ENCODE measurements around a stretch of chr2.

GRCh38 chr2:100135929-100136511 lies 6.4 kb downstream of the AFF3 start:
- RRBS: no CpG with 5 or more reads among the region's 12 CpGs

DNA sequence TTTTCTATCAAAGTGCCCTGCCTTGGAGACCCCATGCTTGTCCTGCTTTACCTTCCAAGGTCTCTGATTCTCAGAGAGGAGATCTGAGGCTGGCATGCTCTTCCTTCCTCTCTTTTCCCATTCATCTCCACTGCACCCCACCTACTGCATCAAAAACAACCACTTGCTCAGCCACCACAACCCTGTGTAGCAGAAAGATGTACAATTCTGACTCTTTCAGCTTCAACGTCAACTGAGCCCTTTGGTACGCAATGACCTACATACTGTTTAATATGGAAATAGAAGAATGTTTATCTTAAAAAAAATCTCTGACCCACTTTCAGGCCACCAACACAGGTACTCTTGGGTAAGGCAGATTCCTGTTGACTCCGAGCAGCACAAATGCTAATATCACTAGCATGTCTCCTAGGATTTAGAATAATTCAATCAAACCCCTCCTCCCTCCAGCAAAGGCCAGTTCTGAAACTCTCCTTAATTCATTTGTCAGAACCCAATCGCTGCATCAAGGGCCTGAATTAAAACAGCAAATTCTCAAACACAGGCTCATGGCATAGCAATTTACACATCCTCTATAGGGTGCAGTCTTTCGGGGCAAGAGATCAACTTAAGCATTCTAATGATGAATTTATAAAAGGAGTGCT lies 76.2 kb upstream of the AFF3 start:
- RRBS: no CpG with 5 or more reads among the region's 5 CpGs

GRCh38 chr2:100588057-100588686 lies 25.4 kb downstream of the PDCL3 start:
- RRBS: no CpG with 5 or more reads among the region's 6 CpGs

DNA sequence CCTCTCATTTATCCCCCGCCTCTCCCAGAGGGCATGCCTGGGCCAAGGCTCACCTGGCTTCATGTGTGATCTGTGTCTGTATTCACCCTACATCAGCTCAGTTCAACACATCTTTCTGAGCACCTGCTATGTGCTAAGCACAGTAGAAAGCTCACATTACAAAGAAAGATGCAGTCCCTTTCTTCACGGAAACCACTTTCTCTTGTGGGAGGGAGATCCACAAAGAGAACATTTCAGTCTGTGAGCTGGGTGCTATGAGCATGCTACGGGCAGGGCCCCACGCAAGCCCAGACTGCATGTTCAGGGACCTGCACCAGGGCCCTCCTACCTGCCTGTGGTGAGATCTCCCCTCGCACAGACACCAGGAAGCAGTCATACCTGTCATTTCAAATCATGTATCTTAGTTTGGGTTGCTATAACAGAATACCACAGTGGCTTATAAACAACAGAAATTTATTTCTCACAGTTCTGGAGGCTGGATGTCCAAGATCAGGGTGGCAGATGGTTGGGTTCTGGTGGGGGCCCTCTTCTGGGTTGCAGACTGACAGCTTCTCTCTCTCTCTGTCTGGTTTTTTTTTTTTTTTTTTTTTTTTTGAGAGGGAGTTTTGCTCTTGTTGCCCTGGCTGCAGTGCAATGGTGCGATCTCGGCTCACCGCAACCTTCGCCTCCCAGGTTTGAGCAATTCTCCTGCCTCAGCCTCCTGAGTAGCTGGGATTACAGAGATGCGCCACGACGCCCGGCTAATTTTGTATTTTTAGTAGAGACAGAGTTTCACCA lies 90.9 kb downstream of the PDCL3 start:
- RRBS: no CpG with 5 or more reads among the region's 13 CpGs

DNA sequence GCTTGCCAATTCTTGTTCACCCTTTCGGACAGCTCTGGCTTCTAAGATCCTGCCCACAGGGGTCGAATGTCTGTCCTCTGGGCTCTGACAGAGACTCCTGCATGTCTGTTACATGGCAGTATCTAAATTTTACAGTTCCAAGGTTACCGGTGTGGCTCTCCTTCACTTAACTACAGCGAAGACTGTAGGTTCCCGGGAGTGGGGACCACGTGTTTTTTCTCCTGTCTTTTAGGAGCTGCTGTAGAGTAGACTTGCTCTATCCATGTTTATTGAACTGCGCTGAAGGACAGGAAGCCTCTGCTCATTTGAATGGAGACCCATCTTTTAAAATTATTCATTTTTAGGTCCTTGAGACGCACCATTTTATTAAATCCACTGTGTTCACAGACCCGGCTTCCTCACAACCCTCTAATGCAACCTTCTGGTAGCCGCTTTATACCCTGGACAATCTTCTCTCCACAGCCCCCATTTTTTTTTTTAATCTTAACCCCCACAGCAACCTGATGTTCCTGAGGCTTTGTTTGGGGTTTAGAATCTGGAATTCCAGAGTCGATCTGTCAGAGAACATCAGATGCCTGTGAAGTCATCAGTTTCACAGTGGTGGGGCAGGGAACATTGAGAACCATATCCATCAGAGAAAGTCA lies 20.3 kb downstream of the NPAS2 start:
- RRBS: 82% methylated on average over 2 of the region's 11 CpGs

- RRBS: no CpG with 5 or more reads among the region's 7 CpGs
These were observed 31.5 kb downstream of the NPAS2 start for GRCh38 chr2:100851292-100851948.

- RRBS: no CpG with 5 or more reads among the region's 18 CpGs
These were observed 23.5 kb upstream of the RPL31 start for GRCh38 chr2:100978448-100979157.

DNA sequence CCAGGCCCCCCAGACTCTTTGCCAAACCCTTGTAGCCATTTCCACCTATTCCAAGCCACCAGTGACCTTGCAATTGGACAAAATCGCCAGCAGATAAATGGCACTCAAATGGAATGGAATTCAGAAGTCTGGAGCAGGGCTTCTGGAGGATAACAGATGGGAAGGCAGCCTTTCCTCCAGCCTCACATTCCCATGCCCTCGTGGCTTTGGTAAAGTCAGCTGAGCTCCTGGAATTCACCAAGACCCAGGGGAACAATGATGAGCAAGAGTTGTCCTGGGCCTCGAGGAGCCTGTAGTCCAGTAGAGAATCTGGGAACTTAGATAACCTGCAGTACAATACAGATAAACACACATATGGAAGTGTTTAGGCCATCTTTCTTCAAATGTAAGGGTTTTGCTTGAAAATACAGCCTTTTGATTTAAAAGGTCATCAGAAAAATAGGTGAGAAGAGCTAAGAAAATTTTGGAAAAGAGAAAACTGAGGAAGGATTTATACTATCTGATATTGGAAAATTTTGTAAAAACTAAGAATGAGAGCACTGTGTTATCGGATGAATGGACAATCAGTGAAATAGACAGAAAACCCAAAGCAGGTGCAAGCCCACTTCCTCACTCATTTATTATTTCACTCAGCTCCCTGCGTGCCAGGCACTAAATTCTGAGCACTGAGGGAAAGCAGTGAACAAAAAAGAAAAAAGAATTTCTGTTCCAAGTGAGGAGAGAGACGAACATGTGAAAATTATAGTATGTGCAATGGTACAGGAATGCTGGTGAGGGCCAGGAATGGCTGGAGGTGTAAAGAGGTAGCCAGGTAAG lies 12.9 kb upstream of the RPL31 start:
- RRBS: no CpG with 5 or more reads among the region's 6 CpGs

DNA sequence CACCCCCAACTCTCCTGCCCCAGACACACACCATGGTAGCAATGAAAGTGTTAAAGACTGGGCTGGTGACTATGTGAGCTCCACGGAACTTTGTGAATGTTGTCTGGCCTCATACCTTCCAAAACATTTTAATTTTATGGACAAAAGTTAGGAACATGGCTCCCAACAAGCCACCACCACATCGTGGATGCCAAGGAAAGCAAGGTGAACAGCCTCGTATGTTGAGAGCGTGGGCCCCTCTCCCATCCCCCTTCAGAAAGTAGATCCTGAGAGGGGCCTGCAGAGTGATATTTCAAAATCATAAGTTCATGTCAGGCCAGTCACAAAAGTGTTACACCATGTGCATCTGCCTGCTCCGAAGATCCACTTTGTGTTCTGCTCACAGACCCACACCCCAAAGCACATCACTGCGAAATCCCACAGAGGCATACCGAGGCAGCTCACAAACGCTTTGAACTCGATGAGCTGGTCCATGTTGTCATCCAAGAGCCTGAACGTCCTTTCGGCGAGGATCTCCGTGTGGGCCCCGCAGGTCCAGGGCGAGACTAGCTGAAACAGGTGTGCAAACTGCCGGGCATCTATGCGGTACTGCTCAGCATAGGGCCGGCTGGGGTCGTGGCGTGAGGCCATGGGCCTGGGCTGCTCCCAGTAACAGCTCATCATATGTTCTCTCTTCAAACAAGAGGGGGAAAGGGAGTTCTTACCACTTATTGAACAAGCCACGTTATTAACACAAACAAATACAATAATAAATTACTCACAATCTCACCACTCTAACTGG lies 20.0 kb downstream of the RPL31 start:
- RRBS: no CpG with 5 or more reads among the region's 21 CpGs

- RRBS: no CpG with 5 or more reads among the region's 14 CpGs
These were observed 30.7 kb downstream of the TBC1D8 start for GRCh38 chr2:101120154-101121171.

DNA sequence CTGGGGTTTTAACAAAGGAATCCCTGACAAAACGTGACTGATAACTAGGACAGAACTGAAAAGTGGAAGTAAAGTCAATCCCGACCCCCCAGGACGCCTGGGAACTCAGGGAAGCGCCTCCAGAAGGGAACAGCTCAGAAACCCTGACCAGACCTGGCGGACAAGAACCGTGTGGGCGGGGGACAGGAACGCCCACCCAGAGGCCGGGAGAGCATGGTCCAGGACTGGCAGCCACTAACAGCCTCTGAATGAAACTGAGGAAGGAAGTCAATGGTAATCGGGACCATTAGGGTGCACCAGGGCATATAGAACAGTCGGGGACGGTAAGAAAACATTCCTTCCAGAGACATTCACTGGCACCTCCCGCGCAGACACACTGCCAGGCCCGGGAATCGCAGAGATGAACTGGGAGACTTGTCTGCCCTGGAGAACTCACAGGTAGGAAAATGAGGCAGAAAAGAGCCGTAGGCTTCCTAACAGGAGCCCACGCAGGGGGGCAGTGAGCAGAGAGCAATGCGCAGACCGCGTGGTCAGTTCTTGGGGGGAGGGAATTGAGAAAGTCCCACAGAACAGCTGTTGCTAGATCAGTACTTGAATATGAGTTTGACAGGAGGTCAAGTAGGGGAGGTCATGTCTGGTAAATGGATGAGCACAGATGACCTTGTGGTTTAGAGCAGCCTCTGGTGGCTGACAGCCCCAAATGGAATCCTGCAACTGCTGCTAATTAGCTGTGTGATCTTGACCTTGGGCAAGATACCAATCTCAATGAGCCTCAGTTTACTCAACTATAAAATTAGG lies 1.3 kb upstream of the TBC1D8 start:
- RRBS: no CpG with 5 or more reads among the region's 21 CpGs

DNA sequence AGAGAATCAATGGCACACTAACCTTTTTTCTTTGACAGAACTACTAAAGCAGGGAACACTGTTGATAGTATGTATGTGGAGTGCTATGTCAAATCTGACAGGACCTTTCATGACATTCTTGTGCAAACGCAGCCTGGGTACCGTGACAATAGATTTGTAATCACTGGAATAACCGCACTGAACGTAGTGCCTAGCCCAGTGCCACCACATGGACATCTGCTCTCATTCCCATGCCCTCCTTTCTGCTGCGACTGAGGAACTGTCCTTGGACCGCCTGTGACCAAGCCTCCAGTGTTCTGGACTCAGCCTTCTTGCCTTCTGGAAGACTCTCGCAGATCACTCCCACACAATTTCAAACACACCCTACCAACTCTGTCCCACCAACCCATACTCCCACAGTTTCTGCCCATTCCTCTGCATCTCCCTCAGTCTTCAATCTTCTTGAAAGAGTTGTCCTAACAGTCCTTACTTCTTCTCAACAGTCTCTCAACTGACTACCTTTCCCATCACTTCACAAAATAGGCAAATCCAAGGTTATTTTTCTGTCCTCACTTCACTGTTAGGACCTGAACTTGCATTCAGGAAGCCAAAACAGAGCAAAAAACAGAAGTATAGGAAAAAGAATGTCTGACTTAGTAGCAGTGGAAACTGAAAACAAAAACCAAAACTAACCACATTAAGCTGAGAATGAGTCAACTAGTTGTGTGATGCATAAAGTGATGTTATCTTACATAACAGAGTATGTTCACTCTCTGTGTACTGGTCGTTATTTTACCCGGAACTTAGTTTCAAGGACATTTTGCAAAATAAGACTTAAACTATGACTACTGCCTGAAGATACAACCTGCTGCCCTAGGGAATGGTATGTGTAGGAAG lies 2.0 kb downstream of the RNF149 start:
- RRBS: no CpG with 5 or more reads among the region's 9 CpGs

DNA sequence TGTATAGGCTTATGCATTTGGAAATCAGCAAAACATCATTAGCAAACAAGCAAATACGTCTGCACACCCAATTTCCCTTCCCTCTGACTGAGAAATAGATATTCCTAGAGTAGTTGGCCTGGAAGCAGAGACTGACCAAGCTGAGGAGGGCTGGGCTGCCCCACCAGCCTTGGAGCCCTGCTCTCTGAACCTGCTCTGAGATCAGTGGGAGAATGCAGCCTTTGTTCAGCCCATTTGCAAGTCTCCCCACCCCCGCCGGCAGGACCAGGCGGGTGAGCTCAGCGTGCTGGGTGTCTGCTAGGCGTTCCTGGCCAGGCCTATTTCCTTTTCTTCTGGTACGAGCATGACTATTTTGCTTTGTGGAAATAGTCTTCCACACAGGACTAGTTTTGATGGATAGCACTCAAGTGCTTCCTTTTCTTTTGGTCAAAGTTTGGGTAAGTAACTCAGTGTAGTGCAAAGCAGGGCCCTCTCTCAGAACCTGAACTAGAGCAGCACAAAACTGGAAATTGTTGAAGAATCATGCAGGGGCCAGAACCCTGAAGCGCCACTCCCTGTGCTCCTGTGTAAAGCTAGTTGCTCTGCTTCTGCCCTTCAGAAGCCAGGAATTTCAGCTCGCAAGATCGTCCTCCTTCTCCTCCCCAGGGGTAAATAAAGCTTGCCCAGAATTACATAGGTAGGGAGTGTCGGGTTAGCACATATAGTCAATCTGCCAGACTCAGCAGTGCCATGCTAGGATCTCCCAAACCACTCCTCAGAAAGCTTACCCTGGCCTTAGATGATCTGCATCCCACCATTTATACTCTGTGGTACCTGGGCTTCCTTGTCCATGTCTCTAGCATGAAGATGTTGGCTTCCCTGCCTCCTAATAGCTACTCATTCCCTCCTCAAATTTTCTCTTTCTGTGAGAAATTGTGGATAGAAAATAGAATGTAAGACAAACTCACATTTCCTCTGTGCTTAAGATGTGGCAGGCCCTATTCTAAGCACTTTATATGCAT lies 22.1 kb upstream of the RNF149 start:
- RRBS: no CpG with 5 or more reads among the region's 11 CpGs

DNA sequence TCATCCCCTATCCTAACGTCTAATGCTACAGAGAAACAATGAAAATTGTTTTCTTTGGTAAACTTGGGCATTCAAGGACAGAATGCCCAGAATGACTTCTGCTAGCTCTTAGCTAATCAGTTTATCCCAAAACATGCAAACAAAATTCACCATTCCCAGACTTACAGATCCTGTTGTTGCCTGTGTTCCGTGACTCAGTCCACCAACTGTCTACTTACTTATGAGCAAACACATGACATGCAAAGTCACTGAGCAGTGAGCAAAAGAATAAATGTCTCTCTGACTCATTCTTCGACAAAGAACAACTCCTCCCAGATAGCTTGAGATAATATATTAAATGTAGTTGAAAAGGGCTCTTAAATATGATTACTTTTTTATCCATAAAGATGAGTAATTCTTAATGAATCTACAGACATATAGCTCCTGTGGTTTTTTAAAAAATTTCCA lies 9.0 kb upstream of the CREG2 start:
- RRBS: no CpG with 5 or more reads among the region's 3 CpGs

DNA sequence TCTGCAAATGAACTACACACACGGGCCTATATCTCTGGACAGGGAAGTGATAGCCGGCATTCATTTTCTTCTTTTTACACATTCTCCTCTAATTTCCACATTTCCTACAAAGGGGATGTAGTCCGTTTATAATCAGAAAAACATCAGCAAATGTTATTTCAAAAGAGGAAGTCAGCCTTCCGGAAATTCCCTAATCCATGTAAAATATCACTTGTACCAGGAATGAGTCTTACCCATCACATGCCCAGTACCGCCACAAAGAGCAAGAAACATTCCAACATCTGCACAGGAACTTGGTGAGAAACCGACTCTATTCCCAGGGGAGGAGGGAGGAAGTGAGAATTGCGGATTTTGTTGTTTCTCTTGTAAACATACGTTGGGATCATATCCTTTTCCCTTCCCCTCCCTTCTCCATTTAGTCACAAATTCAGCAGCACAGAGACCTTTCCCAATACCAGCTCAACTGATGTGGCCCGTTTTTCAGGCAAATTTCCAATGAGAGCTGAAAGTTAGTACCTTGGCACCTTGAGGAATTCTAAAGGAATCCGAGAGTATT lies 10.7 kb downstream of the RFX8 start:
- RRBS: 73% methylated on average over 3 of the region's 10 CpGs

- RRBS: 6% methylated on average over 30 of the region's 51 CpGs
These were observed 1.1 kb downstream of the RFX8 start for GRCh38 chr2:101473765-101474323.

DNA sequence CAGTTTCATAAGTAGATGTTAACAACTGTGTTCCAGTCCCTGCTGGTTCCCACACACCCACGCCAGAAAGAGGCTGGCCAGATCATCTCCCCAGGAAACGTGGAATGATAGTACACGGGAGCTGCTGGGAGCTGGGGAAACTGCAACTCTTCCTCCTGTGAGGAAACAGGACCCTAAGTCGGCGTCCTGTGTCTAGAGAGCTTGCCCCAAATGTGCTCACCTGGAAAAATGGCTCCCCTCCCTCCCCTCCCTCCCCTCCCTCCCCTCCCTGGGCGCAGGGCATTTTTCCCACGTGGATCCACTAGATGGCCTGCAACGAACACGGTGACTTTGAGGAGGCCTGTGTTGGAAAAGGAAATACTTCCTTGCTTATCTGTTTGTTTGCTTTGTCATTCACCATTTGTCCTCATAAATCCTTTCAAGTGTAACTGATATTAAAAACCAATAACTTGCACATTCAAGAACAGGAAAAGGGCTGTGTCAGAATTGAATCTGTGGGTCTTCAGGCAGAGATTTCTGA lies 43.9 kb upstream of the RFX8 start:
- RRBS: no CpG with 5 or more reads among the region's 9 CpGs

DNA sequence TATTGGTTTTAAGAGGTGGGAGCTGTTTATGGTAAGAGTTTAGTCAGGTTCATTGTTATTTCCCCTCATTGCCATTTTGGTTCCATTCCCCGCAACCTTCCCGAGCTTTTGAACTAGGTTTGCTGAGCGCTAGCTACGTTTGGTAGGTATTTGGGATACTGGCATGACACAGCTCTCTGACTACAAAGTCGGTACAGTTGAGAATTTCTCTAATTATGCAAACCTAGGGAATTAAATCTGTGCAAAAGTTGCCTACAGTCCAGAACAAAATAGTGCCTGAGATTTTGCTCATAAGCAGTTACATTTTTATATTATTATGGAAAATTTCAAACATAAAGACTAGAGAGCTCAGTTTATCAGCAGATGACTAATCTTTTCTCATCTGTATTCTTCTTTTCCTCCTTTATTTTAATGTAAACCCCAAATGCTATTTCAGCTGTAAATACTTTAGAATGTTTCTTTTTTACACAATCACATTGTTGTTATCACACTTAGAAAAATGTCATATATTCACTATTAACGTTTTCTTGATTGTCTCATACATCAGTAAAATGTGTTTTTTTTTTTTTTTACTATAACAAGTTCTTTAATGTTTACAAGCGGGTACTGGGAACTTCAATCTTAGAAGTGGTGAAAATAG lies 2.8 kb downstream of the MAP4K4 start:
- RRBS: no CpG with 5 or more reads among the region's 7 CpGs

DNA sequence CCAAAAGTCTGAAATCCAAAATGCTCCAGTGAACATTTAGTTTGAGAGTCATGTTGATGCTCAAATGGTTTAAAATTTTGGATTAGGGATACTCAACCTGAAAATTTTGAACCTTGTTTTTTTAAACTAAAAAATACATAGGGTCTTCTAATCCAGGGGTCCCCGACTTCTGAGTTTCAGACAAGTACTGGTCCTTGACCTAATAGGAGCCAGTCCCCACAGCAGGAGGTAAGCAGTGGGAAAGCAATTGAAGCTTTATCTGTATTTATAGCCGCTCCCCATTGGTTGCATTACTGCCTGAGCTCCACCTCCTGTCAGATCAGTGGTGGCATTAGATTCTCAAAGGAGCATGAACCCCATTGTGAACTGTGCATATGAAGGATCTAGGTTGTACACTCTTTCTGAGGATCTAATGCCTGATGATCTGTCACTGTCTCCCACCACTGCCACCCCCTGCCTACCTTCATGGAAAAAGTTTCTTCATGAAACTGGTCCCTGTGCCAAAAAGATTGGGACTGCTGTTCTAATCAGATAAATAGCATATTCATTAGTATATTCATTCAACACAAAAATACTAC lies 18.2 kb downstream of the MAP4K4 start:
- RRBS: no CpG with 5 or more reads among the region's 2 CpGs

GRCh38 chr2:101759138-101759619 lies 61.7 kb downstream of the MAP4K4 start:
- RRBS: no CpG with 5 or more reads among the region's 2 CpGs

Measured in islet of Langerhans (tissue), 1 donor.